ENCODE measurements around a stretch of chr5.

GRCh38 chr5:116570034-116570570 is 4.5 kb downstream of the SEMA6A start:
- PRO-cap: no peak

GRCh38 chr5:116777739-116778358 is 203.2 kb upstream of the SEMA6A start:
- PRO-cap: no peak

GRCh38 chr5:119170824-119171205 is 99.9 kb downstream of the DMXL1 start:
- PRO-cap: no peak

GRCh38 chr5:119323030-119323525 is 32.7 kb upstream of the TNFAIP8 start:
- PRO-cap: no peak

- PRO-cap: no peak
Observed at GRCh38 chr5:119346921-119347581, 8.8 kb upstream of the TNFAIP8 start.

DNA sequence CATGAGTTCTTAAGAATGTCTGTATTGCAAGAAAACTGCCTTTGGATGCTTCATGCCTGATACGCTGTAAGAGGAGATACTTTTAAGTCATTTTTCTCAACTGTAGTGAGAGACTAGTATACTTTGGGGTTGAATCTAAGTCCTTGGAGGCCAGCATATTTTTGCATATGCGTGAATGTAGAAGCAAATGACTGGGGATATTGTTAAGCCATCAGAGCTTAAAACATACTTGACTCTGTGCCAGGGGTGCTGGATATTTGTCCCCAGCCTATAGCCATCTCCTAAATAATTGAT is 2.3 kb downstream of the TNFAIP8 start:
- PRO-cap: no peak

DNA sequence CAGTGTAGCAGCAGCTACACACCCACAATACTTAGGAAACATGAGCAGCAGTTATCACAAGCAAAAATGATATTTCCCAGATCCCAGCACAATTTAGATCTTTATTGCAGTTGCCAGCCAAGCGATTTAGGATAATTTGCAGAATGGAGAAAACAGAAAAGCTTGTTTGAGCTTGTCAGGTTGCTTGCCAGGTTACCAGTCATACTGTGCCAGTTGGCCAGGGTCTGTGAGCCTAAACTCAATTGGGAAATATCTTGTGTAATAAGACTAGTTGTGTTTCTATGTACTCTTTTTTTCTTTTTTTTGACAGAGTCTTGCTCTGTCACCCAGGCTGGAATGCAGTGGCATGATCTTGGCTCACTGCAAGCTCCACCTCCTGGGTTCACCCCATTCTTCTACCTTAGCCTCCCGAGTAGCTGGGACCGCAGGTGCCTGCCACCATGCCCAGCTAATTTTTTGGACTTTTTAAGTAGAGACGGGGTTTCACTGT is 29.7 kb upstream of the HSD17B4 start:
- PRO-cap: no peak

- PRO-cap: no peak
Observed at GRCh38 chr5:119779926-119780551, 150.7 kb downstream of the FAM170A start.

DNA sequence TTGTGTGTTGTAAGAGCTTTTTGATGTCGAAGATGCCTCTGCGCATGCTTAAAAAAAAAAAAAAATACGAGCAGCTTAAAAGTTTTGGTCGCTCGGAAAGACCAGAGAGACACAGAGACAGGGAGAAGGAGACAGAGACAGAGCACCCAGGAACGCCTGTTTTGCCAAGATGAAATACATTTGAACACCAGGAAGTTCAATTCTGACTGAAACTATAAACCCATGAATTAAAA is 2.7 kb upstream of the ZNF474 start:
- PRO-cap: no peak

DNA sequence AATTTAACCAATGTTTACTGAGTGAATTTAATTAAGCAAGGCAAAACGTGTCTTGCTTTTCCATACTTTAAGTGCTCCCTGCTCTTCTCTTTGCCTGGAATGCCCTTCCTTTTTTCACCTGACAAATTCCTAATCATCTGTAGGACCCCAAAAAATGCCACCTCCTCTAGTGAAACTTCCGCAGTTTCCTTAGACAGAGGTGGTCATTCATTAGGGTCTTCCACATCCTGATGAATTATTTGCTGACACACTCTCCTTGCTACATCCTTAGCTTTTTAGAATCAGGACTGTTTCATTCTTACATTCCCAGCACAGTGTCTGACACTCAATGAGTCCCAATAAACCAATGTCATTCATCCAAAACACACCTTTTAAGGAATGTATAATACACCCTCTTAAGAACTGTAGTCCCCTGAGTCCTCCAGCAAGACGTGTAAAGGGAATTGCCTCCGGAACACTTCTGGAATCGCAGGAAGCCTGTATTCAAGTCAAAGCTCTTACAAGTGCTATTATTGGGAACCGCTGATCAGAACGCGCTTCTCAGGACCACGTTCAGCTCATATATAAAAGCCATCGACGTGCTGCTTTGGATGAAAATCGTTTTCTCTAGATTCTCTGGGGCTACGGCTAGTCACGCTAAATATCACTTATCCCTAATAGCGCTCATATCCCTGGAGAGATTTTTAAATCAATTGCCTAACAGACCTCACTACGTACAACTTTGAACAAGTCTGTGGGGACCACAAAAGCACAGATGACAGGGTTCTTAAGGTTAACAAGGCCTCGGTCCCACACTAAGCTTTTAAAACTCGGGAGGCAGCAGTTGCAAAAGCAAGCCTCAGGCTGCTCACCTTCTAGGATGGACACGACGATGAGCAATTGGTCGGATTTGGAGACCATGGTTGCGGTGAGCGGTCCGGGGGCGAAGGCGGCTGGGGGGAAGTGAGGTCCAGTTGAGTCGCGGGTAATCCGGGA is 817 bp downstream of the CEP120 start:
- PRO-cap: no peak

GRCh38 chr5:124162800-124163269 is 583.6 kb downstream of the ZNF608 start:
- PRO-cap: no peak

DNA sequence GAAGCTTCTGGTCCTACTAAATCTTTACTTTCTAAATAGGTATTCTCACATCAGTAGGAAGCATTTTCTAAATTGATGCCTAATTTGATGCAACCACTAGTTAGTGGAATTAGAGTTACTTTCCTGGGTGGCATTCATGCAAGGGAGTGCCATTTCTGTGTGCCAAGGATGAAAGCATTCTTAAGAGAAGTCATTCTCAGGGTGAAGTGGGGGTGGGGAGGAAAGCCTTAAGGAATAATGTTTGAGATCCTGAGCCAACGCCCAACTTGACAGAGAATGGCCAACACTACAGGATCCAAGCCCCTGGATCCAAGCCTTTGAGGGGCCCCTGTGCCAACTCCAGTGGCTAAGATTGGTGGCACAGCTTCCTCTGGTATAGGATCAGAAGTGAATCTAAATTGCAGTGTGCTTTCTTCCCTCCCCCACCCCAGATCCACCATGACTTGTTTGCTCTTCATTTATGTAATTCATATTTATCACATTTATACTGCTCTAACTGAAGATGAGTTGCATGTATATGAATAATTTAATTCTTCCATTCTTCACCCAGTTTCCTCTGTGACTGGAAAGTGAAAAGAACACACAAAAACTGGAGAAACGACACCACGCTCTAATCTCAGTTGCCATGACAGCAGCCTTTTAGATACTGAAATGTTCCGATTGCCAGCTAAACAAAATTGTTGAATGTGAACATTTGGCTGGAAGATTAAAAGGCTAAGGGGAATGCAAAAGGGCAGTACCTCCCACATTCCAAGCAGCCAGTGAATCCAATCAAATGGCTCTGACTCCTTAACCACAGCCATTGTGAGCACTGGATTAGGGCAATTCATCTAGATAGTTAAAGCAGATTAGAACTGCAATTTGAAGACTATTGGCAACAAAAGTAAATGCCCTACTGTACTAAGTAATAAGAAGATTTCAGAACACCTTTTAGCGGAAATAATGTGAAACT is 4.5 kb downstream of the ZNF608 start:
- PRO-cap: no peak

- PRO-cap: no peak
Observed at GRCh38 chr5:124745429-124745673, 1.1 kb downstream of the ZNF608 start.

DNA sequence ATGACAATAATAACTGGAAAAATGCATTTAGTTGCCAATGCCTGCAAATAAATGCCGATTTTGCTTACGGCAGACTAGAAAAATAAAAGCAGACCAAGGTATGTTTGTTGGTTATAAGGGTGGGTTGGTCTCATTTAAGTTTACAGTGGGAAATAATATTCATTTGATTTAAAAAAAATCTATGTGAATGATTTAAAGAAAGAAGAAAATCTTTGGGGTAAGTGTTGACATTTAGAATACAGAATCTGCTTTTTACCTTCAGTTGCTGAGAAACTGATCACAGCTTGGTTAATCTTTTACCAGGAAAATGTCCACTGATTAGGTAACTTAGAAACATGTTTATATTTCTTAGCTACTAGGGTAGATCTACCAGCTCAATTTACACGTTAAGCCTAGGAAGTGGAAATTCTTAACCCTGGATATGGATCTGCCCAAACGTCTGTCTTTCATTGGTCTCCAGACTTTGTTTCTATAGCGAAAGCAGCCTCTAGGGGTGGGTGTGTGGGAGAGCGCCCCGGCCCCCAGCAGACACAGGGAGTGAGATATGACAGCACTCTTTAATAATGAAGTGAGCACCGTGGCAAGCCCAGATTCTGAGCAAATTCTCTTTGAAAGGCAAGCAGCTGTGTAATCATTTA is 141.5 kb upstream of the ZNF608 start:
- PRO-cap: no peak

- PRO-cap: no peak
Observed at GRCh38 chr5:124951457-124952233, 205.2 kb upstream of the ZNF608 start.

- PRO-cap: no peak
Observed at GRCh38 chr5:124962821-124963235, 216.4 kb upstream of the ZNF608 start.

GRCh38 chr5:125209507-125209980 is 463.1 kb upstream of the ZNF608 start:
- PRO-cap: no peak

DNA sequence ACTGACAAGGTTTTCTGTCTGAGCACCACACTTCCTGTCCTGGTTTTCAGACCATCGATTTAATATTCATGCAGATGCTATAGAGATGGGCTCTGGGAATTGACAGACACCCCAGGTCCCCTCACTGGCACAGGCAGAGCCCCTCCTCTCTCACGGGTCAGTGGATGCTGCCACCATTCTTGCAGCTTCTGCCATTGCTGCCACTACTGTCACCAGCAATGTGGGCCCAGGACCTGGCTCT is 478.9 kb upstream of the ZNF608 start:
- PRO-cap: unidirectional peak, minus-strand start at position 156 of the sequence

- PRO-cap: no peak
Observed at GRCh38 chr5:126431386-126431794, 8.2 kb downstream of the GRAMD2B start.

- PRO-cap: no peak
Observed at GRCh38 chr5:126436492-126437011, 13.3 kb downstream of the GRAMD2B start.

All from pulmonary artery (tissue), 1 donor.